Hair follicle dermal papilla cell (primary cell): ENCODE data around the gene MTMR12.

DNA sequence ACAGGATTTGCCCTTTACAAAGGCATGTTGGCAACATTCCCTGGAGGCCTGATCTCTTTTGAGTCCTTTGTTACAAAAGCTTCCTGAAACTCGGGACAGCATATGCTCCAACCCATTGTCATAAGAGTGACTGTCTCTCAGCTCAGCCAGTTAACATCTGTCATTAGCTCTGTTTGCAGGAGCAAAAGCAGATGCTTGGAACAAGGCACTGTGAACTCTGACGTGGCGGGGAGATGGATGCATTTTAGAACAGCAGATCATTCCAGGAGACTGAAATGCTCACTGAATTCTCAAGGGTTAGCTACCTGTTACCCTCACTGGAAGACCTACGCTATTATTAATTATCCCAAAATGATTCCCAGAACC lies 80.5 kb downstream of the MYO10 start:
- CAGE, long polyA plus RNA = no peak

GRCh38 chr5:16894211-16895024 lies 41.7 kb downstream of the MYO10 start:
- CAGE, long polyA plus RNA = no peak

GRCh38 chr5:16936380-16937014 lies 409 bp upstream of the MYO10 start:
- CAGE, long polyA plus RNA = no peak

- CAGE, long polyA plus RNA = no peak
Measured at GRCh38 chr5:17062548-17063573, 126.8 kb upstream of the MYO10 start.

DNA sequence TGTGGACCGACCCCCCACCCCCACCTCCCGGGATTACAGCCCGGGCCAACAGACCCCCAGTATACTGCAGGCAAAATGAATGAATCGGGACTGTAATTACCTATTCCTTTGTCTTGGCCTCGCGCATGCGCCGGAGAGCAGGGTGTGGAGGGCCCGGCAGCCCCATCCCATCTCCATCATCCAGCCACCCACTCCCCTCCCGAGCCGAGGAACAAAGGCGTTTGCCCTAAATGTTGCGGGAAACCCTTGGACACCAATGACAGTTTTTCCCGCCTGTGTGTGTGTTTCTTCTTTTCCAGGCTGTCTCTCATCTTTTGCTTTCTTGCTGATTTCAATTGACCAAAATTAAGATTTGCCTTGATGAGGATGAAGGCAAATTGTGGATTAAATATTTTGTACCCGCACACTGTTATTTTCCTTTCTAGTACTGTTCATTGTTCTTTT lies 1.7 kb downstream of the BASP1 start:
- CAGE, long polyA plus RNA = no peak

DNA sequence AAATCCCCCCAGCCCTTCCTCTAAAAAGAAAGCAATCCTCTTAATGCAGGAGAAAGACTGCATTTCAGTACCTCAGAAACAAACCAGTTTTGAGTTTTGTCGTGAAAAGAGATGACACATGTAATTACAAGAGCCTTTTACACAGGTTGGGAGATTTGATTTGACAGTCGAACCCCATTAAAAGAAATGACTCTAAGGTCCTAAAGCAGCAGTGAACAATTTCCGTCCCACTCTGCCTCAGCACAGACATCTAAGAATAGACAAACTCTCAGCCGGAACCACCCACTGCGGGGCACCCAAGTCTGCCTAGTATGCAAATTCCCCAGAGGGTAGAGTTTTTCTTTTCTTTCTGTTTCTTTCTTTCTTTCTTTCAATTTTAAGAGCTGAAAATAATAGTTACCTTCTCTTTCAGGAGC lies 64.9 kb downstream of the BASP1 start:
- CAGE, long polyA plus RNA = no peak

- CAGE, long polyA plus RNA = no peak
Measured at GRCh38 chr5:17443803-17444258, 48.0 kb downstream of the H3Y2 start.

GRCh38 chr5:18698500-18698935 lies 1042.9 kb upstream of the H3Y1 start:
- CAGE, long polyA plus RNA = no peak

GRCh38 chr5:20469067-20469345 lies 481.0 kb upstream of the CDH18 start:
- CAGE, long polyA plus RNA = no peak

DNA sequence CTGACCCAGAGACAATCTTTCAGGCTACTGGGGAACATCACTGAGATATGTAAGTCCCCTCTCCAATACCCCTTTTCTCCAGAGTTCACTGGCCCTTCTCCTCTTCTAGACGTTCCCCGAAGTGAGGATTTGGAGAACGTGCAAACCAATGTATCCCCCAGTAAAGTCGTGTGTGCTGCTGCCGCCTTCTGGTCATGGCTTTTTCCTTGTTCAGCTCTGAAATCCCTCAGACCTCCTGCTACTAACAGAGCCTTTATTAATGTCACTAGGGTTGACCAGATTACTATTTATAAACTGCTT lies 1028.7 kb downstream of the CDH9 start:
- CAGE, long polyA plus RNA = no peak

DNA sequence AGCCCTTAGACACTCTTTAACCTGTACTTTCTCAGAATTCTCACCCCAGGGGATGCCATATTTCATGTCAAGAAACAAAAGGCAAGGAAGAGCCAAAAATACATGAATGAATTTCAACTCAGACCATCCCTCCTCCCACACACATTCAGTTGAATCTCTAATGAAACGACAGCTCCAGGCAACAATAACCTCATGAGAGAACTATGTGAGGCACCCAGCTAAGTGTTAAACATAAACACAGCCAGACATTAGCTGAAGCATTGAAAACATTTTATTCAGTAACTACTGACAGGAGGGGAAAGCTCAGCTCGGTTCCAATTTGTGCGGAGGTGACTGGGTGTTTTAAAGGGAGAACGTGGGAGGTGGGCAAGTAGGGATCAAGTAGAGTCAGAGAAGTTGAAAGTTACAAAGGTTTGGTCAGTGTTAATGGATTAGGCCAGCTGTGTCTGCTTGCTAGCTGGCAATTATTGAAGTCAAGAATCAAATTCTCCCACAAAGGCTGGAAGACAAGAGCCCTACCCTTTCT lies 1359.2 kb upstream of the CDH9 start:
- CAGE, long polyA plus RNA = no peak

- CAGE, long polyA plus RNA = no peak
Measured at GRCh38 chr5:31408765-31409618, 122.9 kb downstream of the DROSHA start.

DNA sequence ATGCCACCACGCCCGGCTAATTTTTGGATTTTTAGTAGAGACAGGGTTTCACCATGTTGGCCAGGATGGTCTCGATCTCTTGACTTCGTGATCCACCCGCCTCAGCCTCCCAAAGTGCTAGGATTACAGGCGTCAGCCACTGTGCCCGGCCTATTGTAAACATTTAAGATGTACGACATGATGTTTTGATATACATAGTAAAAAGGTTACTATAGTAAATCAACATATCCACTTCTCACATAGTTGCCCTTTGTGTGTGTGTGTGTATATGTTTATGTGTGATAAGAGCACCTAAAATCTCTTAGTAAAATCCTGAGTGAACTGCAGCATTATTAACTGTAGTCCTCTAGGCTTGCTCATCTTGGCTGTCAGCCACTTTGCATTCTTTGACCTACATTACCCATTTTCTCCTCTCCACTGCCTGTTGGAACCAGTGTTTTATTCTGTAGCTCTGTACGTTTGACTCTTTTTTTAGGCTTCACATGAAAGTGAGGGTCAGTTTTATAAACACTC lies 24.3 kb downstream of the C5orf22 start:
- CAGE, long polyA plus RNA = no peak

DNA sequence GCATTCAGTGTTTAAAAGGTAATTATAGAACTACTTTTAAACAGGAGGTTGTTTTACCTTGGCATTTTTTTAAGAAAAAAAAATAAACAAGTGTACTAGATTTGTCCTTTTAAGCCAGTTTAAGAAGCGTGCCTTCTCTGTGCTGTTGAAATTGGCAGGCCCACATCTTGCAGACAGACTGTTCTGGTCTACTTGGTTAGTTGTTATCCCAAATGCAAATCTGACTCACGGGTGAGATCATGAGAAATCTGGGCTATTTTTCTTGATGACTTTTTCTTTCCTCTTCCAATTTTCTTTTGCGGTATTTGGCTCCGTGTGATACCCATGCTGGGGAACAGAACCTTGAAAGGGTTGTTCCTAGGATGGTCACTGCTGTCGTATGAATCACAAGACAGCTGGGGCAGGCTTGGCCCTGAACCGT lies 24.5 kb downstream of the PDZD2 start:
- CAGE, long polyA plus RNA = no peak

DNA sequence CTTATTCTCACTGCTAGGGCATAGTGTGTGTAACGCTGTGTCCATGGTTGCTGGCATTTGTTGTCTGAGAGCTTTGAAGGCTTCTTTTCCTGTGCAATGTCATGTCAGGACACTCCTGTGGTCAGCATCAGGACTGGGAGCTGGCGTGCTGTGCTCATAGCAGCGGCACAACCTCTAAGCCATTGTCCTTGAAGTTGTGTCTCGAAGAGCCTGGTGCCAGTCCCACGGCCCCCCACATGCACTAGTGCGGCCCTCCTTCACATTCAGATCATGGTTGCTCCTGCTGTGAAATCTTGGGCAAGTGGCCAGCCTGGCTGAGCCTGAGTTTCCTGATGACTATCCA lies 32.4 kb downstream of the PDZD2 start:
- CAGE, long polyA plus RNA = no peak

GRCh38 chr5:31855274-31855852 lies 216.4 kb downstream of the PDZD2 start:
- CAGE, long polyA plus RNA = no peak

DNA sequence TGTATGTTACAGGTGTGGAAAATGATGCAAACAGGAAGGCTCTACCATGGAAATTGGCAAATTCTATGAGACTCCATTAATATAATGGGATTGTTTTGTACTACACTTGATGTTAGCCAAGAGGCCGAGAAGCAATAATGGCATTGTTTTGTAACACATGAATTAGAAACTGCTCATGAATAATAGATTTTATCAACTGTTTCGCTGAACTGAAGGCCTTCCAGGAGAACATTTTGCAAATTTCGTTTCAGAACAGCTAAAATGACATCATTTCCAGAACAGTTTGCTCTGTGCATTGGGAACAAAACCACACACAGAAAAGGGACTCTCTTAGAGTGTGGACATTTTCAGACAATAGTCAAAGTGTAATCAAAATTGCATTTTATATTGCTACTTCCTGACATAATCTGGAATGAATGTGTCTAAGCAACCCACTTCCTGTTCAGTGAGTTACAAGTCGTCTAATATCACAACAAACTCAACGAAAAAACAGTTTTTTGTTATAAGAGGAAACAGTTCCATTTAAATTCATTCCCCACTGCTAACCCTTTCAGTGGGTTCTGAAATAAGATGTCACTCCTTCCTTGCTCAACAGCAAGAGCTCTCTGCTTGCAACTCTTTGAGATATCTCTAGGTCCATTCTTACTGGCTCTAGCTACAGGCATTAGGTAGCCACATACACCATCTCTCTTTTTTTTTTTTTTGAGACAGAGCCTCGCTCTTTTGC lies 141.0 kb downstream of the GOLPH3 start:
- CAGE, long polyA plus RNA = no peak

- CAGE, long polyA plus RNA = no peak
Measured at GRCh38 chr5:32123826-32125209, 49.8 kb downstream of the GOLPH3 start.

DNA sequence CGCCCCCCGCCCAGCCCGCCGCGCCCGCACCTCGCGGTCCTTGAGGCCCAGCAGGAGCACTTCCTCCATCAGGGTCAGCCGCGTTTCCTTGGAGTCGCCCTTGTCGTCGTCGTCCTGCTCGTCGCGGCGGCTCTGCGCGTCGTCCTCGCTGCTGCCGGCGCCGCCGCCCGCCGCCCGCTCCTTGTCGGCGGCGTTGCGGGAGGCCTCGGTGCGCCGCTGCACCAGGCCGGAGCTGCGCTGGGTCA lies 417 bp downstream of the GOLPH3 start:
- CAGE, long polyA plus RNA = no peak

GRCh38 chr5:32312418-32313229 lies at the start of gene MTMR12:
MTMR12 (minus strand) TSS chr5:32312939.
- CAGE, long polyA plus RNA = no peak